Lung (tissue), 4 donors: ENCODE results near the genes AP1S1, FIS1 and CUX1.

GRCh38 chr7:100929504-100929939, 19.8 kb upstream of the MUC3A start:
- PRO-cap: no peak
- RAMPAGE, long total RNA: no peak
- RRBS: no CpG with 5 or more reads among the region's 2 CpGs

GRCh38 chr7:100959608-100960450, 9.5 kb upstream of the MUC12 start:
- PRO-cap: no peak
- RAMPAGE, long total RNA: no peak
- RRBS: no CpG with 5 or more reads among the region's 8 CpGs

DNA sequence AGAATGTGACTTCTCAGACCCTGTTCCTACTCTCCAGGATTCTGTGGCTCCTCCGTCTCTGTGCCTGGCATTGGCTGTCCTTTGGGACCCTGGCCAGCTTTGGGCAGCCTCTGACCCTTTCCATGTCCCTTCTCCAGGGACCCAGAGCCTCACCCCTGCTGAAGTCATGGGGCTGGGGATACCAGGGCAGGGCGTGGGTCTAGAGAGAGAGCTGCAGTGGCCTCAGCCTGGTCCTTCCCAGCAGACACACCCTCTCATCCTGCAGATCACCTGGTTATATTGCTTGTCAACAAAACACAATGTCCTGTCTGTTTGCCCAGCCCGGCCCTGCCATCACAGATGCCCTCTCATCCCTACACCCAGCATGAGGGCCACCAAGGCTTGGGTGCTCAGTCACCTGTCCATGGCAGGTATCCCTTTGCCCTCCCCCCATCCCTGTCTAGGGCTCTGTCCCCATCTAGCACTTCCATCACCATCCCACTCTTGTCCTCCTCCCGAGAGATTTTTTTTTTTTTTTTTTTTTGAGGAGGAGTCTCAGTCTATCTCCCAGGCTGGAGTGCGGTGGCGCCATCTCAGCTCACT, 1.9 kb downstream of the MUC17 start:
- PRO-cap: no peak
- RAMPAGE, long total RNA: no peak
- RRBS: no CpG with 5 or more reads among the region's 6 CpGs

DNA sequence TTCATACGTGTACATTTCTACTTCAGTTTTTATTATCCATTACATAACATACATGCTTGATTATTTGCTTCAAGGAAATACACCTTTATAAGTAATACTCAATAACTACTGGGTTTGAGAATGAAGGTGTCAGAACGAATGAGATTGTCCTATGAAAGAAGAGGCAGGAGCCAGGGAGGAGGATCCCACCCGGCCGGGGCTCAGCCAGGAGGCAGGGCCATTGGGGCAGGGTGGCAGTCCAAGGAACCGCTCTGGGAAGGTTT, 9.1 kb downstream of the TRIM56 start:
- PRO-cap: no peak
- RAMPAGE, long total RNA: no peak
- RRBS: no CpG with 5 or more reads among the region's 5 CpGs

GRCh38 chr7:101153925-101154859, at the start of gene AP1S1:
TSS of gene AP1S1 (plus strand) at chr7:101154476.
- PRO-cap: unidirectional peak, plus-strand start at chr7:101154476
- RAMPAGE, long total RNA: no peak
- RRBS: 3% methylated on average over 31 of the region's 69 CpGs

GRCh38 chr7:101182647-101183015, 2.5 kb upstream of the NAT16 start:
- PRO-cap: no peak
- RAMPAGE, long total RNA: no peak
- RRBS: no CpG with 5 or more reads among the region's 6 CpGs

GRCh38 chr7:101200380-101200785, 453 bp downstream of the MOGAT3 start:
- PRO-cap: no peak
- RAMPAGE, long total RNA: no peak
- RRBS: 50% methylated on average over 1 of the region's 4 CpGs

DNA sequence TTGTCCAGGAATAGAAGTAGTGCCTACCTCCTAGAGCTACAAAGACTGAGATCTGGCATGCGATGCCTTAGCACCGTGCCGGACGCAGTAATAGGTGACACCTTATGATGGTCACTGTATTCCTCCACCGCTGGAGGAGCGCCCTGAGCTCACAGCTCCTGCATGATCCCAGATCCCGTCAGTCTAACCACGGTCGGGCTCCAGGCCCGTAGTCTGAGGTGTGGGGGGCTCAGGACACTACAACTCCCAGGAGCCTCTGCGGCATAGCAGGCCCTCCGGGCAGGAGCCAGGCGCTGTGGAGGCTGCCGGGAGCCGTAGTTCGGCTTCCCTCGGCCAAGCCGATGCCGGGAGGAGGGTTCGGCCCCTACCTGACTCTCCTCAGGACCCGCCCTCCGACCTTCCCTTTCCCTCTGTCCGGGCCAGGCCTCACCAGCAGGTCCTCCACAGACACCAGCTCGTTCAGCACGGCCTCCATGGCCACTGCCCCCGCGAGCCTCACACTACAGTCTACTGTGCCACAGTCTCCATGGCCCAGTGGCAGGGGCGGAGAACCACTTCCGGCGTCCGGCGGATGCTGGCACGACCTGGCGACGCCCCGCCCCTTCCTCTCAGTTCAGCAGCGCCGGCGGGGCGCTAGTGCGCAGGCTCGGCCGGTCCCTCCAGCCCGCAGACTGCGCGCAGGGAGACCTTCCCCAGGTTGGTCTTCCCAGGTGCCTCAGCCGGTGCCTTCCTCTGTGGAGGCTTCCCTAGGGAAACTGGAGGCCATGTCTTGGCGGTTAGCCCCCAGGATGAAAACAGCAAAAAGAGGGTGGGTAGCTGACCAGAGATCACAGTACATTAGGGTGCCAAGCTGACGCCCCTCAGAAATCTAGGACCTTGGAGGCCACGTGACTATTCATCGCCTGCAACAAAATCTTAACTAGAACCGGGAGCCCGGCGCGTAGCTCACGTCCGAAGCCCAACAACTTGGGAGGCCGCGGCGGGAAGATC, at the start of gene FIS1:
TSS of gene FIS1 (minus strand) at position 552 of the 990 bp plus-strand sequence.
- PRO-cap: no peak
- RAMPAGE, long total RNA: start-site peak on the minus strand centred at position 551 of the sequence, 37 bp wide, 494 and 67 reads in 2 replicates
- RRBS: 2% methylated on average over 25 of the region's 60 CpGs

- PRO-cap: no peak
- RAMPAGE, long total RNA: no peak
- RRBS: no CpG with 5 or more reads among the region's 15 CpGs
These were observed 34.8 kb downstream of the IFT22 start for GRCh38 chr7:101286604-101287501.

- PRO-cap: no peak
- RAMPAGE, long total RNA: no peak
- RRBS: 3% methylated on average over 28 of the region's 60 CpGs
These were observed at the start of gene CUX1 for GRCh38 chr7:101817428-101818340. TSS of gene CUX1 (plus strand) at chr7:101817626.

GRCh38 chr7:101869998-101871060, 52.9 kb downstream of the CUX1 start:
- PRO-cap: no peak
- RAMPAGE, long total RNA: no peak
- RRBS: 73% methylated on average over 3 of the region's 17 CpGs

- PRO-cap: no peak
- RAMPAGE, long total RNA: no peak
- RRBS: 100% methylated on average over 1 of the region's 25 CpGs
These were observed 82.8 kb downstream of the CUX1 start for GRCh38 chr7:101899846-101900968.

GRCh38 chr7:101922889-101923922, 105.8 kb downstream of the CUX1 start:
- PRO-cap: no peak
- RAMPAGE, long total RNA: no peak
- RRBS: no CpG with 5 or more reads among the region's 32 CpGs

GRCh38 chr7:101972746-101973706, 155.6 kb downstream of the CUX1 start:
- PRO-cap: no peak
- RAMPAGE, long total RNA: no peak
- RRBS: 83% methylated on average over 1 of the region's 23 CpGs

DNA sequence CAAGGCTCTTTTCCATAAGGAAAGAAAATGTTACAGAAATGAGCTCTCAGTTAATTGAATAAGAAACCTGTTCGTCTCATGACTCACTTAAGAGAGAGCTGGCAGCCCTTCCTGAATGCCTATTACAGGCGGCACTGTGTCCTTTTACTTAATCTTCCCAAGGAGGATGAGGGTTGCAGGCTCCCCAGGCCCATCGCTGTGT, 168.8 kb downstream of the CUX1 start:
- PRO-cap: no peak
- RAMPAGE, long total RNA: no peak
- RRBS: no CpG with 5 or more reads among the region's 3 CpGs

GRCh38 chr7:102061750-102062430, 224.8 kb upstream of the SH2B2 start:
- PRO-cap: no peak
- RAMPAGE, long total RNA: no peak
- RRBS: 60% methylated on average over 1 of the region's 13 CpGs

- PRO-cap: no peak
- RAMPAGE, long total RNA: no peak
- RRBS: 92% methylated on average over 6 of the region's 34 CpGs
These were observed 175.4 kb upstream of the SH2B2 start for GRCh38 chr7:102111025-102111978.

- PRO-cap: no peak
- RAMPAGE, long total RNA: no peak
- RRBS: 96% methylated on average over 4 of the region's 26 CpGs
These were observed 89.6 kb upstream of the SH2B2 start for GRCh38 chr7:102197016-102197575.

DNA sequence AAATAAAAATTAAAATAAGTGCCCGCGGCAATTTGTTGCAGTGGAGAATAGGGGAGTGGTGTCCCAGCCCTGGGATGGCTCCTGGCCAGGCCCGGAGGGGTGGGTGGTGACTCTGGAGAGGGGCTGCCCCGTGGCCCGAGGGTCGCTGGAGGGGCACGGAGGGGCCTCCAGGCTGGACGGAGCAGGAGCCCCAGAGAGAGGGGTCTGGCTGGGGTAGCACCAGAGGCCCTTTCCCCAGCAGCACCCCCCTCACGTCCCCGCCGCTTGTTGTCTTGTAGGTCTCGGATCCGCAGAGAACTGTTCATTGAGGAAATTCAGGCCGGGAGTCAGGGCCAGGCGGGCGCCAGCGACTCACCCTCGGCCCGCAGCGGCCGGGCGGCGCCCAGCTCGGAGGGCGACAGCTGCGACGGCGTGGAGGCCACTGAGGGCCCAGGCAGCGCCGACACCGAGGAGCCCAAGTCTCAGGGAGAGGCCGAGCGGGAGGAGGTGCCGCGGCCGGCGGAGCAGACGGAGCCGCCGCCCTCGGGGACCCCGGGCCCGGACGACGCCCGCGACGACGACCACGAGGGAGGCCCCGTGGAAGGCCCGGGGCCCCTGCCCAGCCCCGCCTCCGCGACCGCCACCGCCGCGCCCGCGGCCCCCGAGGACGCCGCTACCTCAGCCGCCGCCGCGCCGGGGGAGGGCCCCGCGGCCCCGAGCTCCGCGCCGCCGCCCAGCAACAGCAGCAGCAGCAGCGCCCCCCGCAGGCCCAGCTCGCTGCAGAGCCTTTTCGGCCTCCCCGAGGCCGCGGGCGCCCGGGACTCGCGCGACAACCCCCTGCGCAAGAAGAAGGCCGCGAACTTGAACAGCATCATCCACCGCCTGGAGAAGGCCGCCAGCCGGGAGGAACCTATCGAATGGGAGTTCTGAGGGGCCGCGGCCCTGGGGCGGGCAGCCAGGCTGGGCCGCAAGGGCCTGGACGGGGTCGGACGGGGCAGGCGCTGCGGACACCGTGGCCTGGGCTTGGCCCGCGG, 38.2 kb upstream of the SH2B2 start:
- PRO-cap: no peak
- RAMPAGE, long total RNA: no peak
- RRBS: 89% methylated on average over 48 of the region's 107 CpGs

- PRO-cap: no peak
- RAMPAGE, long total RNA: no peak
- RRBS: no CpG with 5 or more reads among the region's 14 CpGs
These were observed 17.7 kb upstream of the ORAI2 start for GRCh38 chr7:102415528-102416201.